Ascending aorta (tissue), 1 donor: ENCODE measurements around a stretch of chr17.

GRCh38 chr17:82735841-82736187 lies 399 bp downstream of the FN3K start:
- PRO-cap = no peak

DNA sequence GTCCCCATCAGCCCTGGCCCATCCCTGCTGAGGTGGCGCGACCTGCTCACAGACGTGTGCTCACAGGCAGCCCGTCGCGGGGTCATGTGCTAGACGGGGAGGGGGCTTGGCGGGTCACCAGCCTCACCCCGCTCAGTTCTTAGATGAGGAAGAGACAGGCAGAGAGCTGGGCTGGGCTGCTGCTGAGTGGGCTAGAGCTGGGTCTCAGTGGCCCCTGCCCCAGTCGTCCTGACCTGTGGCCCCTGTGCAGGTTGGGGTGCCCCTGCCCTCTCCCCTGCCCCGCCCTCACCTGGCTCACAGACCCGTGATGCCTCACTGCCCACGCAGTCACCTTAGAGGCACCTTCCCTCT lies 37.4 kb downstream of the TBCD start:
- PRO-cap = no peak

GRCh38 chr17:82831126-82831785 lies 8.6 kb downstream of the ZNF750 start:
- PRO-cap = no peak

DNA sequence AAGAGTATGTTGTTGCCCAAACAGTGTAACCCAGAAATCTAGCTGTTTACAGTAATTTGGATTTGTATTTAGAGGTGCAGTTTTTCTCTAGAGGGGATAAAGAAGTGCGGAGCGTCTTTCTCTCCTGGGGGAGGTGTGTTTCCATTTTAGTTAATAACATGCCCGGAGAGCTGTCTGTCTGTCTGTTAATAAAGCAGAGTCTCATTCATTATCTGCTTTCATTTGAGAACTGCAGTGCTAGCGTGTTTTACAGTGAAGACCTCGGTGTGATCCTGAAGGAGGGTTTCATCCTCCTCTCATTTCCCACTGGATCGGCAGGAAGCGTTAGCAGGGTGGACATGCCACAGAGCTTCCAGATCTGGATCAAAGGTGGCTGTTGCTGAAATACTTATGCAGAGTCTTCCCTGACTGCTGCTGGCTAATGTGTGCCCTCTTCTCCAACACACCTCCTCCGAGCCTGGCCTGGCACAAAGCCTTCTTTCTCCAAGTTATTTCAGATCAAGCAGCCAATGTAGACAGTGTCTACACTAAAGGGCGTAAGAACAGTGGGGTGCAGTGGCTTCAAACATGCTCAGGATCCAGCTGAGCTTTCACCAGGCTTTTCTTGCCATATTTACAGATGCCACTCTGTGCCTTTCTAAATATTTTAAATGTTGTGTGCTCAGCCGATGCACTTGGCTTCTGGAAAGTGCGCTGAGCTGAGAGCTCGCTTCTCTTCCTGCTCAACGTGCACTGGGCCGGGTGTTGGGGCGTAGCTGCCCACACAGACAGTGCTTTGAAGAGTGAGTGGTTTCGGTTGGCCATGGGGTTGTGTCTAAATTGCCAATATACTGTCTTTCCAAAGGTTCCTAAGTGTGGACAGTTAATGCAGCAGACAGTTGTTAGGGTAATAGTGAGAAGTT lies 2.2 kb downstream of the ZNF750 start:
- PRO-cap = no peak

DNA sequence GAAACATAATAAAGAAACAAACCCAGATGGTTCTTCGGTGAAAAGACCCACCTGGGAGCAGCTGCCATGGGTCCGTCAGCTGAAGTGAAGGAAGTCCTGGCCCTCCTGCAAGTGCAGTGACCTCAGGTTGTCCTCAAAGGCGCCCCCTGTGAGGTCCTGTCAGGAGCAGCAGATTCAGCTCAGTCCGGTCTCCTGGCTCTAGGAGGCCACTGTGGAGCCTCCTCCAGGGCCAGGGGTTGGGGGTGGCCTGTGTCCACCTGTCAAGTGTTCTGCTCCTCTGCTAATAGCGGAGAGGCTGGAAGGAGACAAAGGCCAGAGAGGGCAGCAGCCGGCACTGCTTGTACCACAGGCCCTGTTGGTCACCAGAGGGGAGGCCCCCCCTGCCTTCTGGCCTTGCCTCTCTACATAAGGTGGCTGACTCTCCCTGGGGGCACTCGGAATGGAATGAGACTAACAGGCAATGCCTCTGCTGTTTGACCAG lies 104.7 kb downstream of the B3GNTL1 start:
- PRO-cap = no peak

DNA sequence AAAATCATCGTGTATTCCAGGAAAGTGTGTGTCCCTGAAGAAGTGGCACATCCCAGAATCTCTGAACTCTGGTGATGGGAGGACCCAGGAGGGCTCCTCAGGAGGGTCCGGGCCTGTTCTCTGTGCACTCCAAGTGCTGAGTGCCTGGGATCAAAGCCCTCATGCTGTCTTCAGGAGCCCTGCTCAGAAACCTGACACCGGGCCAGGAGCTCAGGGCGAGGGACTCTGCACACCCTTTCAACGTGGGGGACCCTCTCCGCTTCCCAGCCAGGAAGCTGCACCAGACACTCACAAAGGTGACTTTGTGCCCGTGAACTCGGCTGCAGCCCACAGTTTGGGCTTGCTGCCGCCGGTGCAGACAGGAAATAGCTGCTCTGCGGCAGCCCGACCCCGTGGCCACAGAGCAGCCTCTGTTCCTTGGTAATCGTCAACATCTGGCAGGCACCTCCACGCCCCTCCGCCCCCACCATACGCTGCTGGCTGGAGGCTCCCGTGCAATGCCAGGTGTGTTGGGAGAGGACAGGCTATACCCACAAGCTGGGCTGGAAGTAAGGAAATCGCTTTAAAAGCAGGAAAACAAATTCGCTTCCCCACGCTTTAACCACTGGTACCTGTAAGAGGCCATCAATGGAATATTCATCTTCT lies 65.6 kb downstream of the B3GNTL1 start:
- PRO-cap = no peak

DNA sequence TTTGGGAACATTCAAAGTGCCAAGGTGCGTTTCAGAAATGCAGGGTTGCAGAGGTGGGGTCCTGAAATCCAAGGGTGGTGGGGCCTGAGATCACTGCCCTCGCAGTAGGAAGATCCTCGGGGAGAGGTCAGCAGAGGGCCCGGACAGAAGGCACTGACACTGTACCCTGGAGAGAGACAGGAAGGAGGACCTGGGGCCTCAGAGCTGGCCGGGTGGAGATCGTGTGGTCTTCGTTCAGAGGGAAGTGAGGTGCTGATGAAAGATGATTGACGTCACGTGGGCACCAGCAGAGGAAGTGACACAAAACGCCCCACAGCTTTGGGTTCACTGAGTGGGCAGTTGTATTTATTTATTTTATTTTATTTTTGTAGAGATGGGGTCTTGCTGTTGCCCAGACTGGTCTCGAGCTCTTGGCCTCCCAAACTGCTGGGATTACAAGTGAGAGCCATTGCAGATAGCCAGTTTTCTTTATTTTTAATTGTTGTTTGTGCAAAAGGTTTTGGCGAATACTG lies 2.5 kb upstream of the B3GNTL1 start:
- PRO-cap = no peak

- PRO-cap = no peak
Observed at GRCh38 chr17:83090651-83090995, 11.2 kb downstream of the METRNL start.

DNA sequence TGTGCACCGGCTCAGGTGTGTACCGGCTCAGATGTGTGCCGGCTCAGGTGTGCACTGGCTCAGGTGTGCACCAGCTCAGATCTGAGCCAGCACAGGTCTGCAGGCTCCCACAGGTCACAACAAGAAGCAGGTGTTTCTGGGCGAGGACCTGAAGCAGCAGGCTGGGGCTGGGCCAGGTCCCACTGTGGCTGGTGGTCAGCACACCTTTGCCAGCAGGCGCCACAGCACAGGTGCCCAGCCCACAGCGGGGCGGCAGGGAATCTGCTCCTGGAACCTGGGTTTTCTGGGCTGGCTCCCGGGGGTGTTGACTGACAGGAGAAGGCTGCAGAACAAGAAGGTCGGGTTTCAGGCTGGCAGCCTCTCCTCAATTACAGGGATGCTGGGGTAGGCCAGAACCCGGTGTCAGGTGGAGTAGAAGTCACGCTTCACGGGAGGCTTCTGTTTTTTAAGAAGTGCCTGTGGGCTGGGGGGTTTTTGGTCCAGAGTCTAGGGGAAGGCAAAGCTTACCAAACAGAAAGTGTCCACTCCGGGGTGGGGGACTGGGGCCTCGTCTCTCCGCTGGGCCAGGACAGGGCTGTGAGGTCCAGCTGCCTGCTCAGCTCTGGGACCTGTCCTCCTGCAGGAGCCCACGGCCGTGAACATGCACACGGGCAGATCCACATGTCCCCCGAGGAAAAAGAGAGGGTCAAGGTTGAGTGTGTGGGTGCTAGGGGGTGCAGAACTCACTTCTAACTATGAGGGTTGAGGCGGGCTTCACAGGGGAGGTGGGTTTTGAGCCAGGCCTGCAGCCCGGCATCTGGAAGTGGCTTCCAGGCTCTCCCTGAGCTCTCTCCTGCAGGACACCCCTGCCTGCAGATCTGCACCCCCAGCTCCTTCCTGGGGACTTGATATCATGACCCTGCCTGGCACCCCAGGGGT lies 17.6 kb downstream of the METRNL start:
- PRO-cap = no peak

DNA sequence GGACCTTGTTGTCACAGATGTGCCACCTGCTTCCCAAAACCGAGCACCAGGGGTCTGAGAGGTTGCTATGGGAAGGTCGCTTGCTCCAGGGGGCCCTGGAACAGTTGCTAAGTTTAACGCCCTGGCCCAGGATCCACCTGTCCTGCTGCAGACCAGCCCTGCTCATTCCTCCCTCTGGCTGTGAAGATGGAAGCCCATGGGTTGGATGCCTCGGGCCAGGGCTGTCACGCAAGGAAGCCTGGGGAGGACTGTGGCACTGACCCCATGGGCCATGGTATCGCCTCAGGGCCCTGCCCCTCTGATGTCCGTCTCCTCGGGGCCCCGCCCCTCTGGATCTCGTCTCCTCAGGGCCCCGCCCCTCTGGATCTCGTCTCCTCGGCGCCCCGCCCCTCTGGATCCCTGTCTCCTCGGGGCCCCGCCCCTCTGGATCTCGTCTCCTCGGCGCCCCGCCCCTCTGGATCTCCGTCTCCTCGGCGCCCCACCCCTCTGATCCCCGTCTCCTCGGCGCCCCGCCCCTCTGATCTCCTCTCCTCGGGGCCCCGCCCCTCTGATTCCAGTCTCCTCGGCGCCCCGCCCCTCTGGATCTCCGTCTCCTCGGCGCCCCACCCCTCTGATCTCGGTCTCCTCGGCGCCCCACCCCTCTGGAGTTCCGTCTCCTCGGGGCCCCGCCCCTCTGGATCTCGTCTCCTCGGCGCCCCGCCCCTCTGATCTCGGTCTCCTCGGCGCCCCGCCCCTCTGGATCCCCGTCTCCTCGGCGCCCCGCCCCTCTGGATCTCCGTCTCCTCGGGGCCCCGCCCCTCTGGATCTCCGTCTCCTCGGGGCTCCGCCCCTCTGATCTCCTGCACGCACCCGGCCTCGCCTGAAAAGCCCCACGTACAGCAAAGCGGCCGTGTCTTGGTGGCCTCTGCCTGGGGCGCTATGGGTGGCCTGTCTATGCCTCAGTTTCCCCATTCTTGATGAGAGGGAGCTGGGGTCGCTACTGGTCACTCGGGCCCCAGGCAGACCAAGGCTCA lies 24.0 kb downstream of the METRNL start:
- PRO-cap = no peak

- PRO-cap = no peak
Observed at GRCh38 chr17:83107737-83108537, 28.5 kb downstream of the METRNL start.

DNA sequence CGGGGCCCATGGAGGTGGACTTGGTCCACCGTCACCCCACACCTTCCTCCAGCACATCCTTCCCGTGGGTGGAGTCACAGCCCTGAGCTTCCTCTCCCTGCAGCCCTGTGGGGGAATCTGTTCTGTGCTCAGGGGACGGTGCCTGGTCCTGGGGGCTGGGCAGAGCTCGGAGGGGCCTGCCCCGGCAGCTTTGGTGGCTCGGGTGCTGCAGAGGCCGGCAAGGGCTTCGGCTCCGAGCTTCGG lies 36.4 kb downstream of the METRNL start:
- PRO-cap = no peak

DNA sequence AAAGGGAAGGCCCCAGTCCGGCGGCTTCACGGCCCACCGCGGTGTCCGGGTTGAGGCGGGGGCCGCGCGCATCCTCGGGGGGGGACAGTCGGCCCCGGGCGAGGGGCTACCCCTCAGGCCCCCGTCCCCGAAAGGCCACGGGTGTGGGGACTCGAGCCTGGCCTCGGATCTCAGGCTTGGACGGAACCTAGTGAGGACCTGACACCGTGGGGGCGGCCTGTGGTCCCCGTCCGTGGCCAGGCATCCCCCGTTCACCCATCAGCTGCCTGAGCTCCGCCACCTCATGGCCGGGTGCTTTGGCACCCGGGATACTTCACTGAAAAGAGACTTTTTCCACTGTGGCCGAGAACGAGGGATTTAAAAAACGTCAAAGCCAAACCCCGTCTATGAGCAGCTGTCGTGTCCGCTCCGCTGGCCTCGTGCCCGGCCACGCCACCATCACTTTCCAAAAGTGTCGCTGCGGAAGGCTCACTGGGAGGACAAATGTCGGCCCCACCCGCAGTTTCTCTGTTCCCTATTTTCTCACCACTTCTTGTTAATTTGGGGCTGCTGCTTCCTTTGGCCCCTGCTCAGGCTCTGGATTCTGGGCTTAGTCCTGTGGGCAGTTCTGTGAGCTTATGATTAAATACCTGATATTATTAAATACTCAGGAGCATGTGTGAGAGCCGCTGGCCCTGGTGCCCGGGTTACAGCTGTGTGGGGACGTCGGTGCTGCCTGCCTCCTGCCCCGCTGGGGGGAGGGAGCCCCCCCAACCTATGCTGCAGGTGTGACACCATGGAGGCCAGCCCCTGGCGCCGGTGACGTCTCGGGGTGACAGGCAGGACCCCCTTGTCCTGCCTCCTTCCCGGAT lies 73.8 kb downstream of the METRNL start:
- PRO-cap = no peak

DNA sequence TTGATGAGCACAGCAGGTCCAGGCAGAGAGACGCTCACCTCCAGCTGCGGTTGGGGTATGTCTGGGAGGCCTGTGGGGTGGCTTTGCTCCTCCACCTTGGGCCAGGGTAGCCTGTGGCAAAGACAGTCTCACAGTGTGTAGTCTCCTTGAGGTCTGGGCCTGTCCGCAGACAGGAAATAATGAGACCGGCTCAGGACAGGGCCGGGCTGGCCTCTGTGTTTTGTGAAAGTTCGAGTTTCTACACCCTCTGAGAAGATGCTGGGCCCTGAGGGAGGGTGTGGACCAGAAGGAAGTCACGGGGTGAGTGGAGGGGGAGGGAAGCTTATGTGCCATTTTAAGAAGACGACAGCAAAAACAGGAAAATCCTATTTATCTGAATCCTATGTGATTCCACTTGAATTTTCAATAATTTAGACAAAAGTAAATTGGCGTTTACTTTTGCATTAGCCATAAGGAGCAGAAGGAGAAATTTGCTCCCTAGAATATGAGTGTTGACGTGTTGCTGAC lies 103.4 kb downstream of the METRNL start:
- PRO-cap = no peak